OVCAR3 (cell line): ENCODE measurements around a stretch of chr18.

DNA sequence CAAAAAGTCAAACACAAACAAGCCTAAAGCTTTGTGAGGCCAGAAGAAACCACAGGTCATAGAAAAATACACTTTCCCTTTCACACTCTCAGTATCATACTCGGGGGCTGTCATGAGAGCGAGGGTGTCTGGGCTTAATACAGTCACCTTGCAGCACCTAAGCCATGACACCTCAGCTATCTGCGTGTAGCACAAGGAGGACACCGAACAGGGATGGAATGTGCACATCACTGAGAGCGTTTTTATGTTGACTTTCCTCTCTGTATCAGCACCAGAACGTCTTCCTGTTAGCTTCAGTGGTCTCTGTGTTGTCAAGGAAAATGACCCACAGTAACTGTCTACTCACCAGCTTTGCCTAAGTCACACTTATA lies 26.5 kb upstream of the SEH1L start:
- RRBS: no CpG with 5 or more reads among the region's 6 CpGs

DNA sequence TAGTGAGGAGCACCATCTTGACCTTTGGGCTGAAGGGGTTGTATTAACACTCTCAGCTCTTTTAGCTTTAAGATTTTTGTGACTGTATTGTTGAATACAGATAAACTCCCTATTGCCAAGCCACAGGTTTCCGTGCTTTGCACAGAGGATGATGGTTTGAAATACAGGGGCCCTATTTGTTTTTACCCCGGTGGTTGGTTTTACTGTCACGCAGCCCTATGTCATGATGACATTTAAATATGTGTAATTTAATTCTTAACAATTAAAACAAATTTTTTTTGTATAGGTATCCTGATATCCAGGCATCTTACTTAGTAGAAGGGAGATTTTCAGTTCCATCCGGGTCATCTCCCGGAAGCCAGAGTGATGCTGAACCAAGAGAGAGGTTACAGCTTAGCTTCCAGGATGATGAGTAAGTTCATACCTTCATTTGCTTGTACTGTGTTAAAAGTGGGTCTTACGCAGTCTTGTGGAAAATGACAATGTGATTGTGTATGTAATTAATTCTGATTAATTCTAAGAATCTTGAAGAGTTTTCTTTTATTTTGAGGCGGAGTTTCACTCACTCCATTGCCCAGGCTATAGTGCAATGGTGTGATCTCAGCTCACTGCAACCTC lies 10.1 kb downstream of the CEP192 start:
- RRBS: no CpG with 5 or more reads among the region's 7 CpGs

- RRBS: no CpG with 5 or more reads among the region's 12 CpGs
Observed at GRCh38 chr18:13176942-13177276, 41.7 kb upstream of the LDLRAD4 start.

DNA sequence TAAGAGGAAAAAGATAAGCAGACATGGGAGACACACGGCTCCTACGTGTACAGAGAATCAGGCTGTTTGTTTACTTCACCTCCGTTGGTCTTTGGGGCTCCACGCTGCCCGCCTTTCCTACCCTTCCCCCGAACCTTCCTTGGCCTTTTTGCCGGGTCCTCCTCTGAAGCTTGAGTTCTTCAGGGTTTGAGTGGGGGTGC lies 22.8 kb upstream of the LDLRAD4 start:
- RRBS: no CpG with 5 or more reads among the region's 7 CpGs

DNA sequence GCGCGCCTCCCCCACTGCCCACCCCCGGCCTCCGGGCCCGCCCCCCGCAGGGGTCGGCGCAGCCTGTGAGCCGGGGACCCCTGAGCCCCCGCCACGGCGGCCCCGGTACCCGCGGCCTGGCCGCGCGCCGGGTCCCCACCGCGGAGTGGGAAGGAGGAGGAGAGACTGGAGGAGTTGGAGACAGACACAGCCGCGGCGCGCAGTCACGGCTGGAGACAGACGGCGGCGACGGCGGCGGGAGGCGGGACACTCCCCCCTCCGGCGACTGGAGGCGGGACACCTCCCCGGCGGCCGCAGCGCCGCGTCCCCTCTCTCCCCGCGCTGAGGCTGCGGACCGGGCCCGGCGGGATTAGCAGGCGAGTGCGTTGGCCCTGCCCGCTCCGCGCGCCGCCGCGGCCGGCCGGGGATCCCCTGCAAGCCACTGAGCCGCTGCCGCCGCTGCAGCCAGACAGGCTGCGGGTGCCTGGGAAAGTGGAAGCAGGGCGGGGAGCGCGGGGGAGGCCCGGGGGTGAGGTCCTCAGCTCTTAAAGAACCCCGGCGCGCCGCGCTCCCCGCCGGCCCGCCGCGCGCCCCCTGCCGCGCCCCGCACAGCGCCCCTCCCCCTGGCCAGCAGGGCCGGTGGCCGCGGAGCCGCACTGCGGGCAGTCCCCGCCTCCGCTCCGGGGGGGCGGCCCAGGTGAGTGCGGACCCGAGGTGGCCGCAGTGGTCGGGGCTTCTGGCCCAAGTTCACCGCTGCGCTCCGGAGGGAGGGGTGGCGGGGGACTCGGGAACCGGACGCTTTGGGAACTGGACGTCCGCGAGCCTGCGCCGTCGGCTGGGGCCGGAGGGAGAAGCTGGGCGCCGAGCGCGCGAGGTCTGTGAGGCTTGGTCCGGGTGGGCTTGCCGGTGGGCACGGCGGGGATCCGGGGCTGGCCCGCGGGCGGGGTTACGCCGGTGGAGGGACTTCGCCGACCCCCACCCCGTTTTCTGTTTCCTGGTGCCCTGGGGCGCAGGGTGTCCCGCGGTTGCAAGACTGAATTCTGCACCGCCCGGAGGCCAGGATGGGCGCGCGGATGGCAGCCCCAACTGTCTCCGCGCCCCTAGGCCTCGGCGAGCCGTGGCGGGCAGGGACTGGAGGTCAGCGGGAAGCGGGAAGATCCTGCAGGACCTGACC lies 765 bp upstream of the LDLRAD4 start:
- RRBS: 4% methylated on average over 81 of the region's 143 CpGs

DNA sequence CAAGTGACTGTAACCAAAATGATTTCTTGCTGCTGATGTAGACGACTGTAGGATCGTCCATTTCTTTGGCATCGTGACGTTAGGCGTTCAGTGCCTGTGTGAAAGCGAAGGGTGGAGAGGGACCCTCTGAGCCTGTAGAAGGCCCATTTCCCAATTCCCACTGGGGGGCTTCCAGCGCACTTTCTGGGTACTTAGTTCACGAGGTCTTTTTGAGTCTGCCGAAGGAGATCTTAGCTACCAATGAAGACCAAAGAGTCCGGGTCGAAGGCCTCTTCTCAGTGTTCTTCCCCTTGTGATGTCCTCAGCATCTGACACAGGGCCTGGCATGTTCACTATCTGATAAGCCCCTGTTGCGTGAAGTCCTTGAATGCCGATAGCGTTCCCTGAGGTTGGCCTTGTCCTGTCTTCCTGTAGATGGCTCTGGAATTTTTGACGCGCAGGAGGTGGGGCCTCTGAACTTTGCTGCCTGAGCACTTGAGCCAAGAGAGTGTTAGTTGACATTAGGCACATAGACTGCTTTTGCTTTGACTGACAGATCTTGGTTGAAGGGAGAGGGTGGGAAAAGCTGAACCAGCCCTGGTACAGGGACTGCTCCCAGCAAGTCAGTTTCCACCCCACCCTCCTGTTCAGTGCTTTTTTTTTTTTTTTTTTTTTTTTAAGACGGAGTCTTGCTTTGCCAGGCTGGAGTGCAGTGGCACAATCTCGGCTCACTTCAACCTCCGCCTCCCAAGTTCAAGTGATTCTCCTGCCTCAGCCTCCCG lies 52.9 kb downstream of the LDLRAD4 start:
- RRBS: no CpG with 5 or more reads among the region's 20 CpGs

DNA sequence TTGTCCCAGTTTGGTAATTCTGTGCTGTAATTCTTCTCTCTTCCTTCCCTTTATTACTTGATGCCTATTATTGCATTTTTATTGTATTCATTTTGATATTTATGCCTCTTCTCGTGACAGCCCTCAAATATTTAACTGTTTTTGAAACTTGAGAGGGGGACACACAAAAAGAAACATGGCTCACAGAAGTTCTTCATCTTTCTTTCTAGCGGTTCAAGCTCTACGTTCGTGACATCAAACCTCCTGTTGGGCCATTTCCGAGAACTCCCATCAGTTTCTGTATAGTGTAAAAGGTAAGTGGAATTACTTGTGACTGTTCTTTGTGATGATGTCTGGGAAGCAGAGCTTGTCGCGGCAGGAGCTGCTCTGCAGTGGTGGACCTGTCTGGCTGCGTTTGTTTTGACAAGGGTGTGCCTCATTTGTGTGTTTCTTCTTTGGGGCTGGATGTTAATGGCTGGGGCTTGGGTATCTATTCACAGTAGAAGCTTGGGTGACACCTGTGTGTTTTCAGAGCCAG lies 59.4 kb downstream of the LDLRAD4 start:
- RRBS: no CpG with 5 or more reads among the region's 8 CpGs

- RRBS: no CpG with 5 or more reads among the region's 8 CpGs
Observed at GRCh38 chr18:13306272-13307132, 87.9 kb downstream of the LDLRAD4 start.

GRCh38 chr18:13376129-13376593 lies 157.6 kb downstream of the LDLRAD4 start:
- RRBS: no CpG with 5 or more reads among the region's 13 CpGs

- RRBS: 98% methylated on average over 3 of the region's 23 CpGs
Observed at GRCh38 chr18:13376594-13377233, 158.2 kb downstream of the LDLRAD4 start.

GRCh38 chr18:13381236-13381702 lies 162.7 kb downstream of the LDLRAD4 start:
- RRBS: no CpG with 5 or more reads among the region's 9 CpGs

DNA sequence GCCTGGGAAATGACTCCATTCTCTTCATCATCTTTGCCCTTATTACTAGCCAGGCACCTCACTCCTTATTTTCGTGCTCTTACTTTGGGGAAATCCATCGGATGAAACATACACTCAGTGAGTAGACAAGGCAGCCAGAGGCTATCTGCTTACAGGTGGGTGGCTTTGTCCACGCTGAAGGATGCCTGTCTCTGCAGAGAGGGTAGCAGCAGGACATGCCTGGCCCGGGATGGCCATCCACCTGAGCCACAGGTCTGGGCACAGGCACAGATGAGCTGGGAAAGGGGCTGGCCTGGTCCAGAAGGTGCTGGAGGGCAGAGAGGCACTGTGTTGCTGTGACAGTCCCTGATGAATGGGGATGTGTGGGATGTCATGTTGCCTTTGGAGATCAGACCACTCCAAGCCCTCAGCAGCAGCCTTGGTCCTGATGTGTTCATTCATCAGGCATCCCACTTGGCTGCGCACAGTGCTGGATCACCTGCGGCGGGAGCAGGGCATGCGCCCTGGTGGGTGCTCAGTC lies 235.9 kb downstream of the LDLRAD4 start:
- RRBS: no CpG with 5 or more reads among the region's 8 CpGs

DNA sequence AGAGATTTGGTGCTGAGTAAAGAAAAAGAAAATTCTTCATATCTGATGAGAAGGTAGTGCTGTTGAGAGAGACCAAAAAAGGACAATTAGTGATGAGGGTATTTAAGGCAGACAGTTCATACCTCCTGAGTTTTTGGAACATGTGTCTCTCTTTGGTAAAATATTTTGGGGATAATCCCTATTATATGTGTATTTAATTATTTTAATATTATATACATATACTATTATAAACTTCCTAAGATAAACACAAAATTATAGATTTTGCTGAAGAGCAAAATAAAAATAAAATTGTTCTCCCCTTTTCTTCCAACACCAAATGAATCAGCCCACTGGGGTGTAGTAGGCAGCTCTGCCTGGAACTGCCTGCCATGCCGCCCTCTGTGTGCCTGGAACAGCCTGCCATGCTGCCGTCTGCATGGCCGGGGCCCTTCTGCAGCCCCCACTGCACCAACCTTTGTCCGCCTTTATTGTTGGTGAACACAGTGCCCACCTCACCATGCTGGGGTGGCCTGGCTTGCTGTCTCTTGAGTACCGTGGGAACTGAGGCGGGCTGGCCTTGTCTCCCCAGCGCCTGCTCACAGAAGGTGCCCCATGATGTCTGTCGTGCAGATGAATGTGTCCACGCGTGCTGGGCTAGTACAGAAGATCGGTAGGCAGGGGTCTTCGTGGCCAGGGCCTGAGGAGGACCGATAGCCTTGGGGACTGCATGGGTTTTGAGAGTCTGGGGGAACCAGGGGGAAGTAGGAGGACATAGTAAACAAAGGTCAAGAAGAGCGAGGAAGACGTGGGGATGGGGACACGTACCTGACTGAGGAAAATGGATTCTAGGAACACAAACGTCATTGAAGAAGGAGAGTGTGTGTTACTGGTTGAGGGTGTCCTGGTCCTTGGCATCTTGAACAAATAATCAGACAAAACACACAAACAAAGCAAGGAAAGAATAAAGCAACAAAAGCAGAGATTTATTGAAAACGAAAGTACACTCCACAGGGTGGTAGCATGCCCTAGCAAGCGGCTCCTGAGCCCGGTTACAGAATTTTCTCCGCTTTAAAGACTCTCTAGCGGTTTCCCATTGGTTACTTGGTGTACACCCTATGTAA lies 242.4 kb downstream of the LDLRAD4 start:
- RRBS: no CpG with 5 or more reads among the region's 22 CpGs

GRCh38 chr18:13513018-13513610 lies 213.2 kb downstream of the FAM210A start:
- RRBS: no CpG with 5 or more reads among the region's 7 CpGs

DNA sequence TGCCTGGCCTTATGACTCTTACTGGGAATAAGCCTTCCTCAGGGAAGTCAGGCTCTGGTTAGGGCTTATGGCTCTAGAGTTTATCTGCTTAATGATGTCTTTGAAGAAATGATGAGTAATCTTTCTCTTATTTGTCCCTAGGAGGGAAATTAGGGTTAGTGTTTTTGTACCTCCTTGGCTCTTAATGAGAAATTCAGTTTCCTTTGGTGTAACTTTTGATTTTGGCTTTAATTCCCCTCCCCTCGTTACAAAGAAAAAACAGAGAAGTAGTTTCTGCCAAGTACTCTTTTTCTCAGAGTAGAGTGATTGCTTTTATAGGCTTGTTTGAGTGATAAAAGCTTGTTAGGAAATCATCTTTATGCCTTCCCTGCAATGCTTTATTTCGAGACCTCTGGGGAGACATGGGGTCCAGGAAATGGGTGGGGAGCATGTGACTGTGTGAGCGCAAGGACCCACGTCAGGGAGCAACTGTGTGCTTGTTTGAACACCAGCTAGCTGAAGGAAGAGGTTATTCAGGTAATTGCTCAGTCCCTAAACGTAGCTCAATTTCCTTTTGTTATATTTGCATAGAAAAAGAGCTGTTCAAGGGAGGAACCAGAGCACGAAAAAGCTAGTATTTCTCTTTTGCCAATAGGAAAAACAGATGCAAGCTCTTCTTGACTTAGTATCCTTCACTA lies 187.4 kb downstream of the FAM210A start:
- RRBS: no CpG with 5 or more reads among the region's 6 CpGs

GRCh38 chr18:13541364-13541807 lies 185.0 kb downstream of the FAM210A start:
- RRBS: no CpG with 5 or more reads among the region's 5 CpGs

- RRBS: no CpG with 5 or more reads among the region's 3 CpGs
Observed at GRCh38 chr18:13543309-13543669, 183.1 kb downstream of the FAM210A start.

DNA sequence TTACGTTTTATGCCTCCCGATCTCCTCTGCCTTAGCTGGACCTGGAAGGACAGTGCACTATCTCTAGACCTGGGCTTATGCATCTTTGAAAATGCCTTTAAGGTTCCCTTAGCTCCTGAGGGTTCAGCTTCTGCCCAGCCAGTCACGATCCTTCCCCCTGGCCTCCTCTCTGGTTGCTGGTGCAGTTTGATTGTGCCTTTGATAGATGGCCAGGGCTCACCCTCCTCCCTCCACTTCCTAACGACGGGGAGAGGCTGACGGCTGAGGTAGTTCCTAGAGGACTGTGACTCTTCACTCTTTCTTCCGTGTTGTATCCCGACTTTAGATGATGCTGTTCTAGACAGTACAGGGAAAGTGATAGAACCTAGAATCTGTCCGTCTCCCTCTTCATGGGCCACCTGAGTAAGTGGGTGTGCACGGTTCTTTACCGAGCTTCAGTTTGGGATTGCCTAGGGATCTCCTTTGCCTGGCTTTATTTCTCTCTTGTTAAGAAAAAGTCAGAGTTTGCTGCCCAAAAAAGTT lies 173.9 kb downstream of the FAM210A start:
- RRBS: no CpG with 5 or more reads among the region's 11 CpGs

DNA sequence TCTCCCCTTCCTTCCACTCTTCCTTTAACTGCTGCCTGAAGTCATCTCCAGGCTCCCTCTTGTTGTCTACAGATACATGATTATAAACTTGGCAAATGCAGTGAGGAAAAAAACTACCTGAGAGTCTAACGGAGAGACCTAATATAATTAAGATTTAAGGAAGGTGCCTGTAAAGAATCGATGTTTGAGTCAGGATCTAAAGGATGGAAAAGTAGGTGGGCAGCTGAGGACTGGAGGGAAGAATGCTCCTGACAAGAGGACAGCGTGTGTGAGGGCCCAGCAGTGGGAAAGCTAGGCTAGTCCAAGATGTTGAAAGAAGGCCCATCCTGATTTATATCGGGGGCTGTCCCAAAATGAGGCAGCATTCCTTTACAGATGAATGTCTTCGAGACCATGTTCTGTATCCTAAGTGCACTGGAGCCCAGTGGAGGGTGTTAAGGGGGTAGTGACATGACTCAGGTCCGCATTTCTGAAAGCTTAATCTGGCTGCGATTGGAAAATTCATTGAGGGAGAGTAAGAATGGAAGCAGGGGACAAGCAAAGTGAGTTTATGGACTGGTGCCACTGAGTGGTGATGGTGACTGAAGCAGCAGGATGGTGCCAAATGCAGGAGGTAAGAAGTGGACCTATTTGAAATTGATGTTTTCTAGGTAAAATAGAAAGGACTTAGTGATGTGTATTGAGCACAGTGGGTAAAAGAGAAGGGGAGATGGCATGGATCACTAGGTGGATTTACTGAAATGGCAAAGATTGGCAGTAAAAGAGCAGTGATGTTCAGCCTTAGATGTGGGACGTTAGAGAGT lies 18.5 kb downstream of the RNMT start:
- RRBS: no CpG with 5 or more reads among the region's 8 CpGs

DNA sequence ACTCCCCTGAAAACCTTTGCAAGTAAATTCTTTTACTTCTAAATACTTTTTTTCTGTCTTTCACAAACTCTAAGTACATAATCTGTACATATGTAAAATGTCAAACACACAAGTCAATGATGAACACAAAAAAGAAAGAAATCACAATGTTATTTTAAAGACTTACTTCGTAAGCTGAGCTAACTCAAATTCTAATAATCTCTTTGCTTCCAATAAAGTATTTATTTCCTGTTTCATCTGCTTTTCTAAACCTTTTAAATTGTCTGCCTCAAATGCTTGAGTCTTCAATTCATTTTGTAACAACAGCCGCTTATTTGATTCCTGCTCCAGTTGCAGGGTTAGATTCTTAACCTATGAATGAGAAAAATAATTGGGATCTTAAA lies 127.4 kb downstream of the ROCK1 start:
- RRBS: no CpG with 5 or more reads among the region's 2 CpGs